Smooth muscle cell (in vitro differentiated cells): ENCODE measurements around the genes RUNX1 and CHAF1B.

DNA sequence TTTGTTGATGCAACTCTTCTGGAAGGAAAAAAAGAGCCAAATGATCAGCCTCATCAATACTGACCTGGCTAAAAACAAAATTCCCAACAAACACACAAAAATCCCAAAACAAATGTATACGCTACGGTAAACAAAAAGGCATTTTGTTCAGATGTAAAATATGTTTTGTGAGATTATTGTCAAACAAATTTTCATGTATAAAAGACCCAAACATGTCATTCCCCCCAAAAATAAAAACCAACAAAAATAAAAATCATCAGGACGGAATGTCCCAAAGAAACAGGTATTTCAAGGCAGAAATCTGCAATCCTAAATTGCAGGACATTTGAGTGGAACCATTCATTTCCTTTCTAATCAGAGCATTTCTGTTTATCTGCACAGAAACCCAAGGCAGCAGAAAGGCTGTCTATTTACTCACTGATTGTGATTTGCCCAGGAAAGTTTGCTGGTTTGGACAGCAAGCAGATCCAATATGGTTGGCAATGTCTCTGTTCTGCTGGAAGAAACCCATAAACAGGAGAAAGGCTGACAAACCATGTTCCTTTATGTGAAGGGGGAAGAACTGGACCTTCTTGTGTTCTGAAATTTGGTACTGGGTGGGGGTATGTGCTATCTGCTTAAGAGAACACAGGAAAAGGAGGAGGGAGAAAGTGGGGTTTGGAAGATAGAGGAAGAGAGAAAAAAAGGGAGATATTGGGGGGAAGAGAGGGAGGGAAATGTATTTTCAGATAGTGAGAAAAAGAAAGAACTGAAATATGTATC lies 120.0 kb downstream of the CLIC6 start:
- RAMPAGE, long total RNA = no peak

GRCh38 chr21:34807330-34807913 lies 138.6 kb downstream of the CLIC6 start:
- RAMPAGE, long total RNA = no peak

DNA sequence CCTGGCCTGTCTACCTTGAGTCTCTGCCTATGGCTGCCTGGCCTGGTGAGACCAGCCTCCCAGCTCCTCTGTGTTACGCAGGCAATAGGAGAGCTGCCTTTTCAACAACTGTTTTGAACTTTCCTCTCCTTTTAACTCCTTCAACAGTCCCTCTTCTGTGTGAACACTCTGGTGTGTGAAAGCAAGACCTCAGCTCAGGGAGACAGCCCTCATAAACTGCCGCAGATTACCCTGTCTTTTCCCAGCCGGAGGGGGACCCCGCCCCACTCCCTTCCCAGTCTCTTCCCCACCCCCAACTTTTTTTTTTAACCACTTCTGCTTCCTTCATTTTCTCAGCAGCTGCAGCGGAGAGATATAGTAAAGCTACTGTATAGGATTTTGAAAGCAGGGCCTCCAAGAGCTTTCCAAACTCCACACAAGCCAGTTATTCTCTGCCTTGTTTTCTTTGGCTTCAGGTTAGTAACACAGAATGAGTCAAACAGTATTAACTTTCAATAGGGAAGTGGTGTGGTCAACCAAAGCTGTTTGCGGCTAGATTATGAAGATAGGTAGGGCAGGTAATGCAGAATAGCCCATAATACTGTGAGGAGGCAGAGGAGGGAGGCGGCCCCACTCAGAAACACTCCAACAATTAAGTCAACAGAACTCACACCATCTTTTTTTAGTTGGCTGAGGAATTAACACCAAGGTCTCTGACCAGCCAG lies 176.8 kb downstream of the CLIC6 start:
- RAMPAGE, long total RNA = no peak

DNA sequence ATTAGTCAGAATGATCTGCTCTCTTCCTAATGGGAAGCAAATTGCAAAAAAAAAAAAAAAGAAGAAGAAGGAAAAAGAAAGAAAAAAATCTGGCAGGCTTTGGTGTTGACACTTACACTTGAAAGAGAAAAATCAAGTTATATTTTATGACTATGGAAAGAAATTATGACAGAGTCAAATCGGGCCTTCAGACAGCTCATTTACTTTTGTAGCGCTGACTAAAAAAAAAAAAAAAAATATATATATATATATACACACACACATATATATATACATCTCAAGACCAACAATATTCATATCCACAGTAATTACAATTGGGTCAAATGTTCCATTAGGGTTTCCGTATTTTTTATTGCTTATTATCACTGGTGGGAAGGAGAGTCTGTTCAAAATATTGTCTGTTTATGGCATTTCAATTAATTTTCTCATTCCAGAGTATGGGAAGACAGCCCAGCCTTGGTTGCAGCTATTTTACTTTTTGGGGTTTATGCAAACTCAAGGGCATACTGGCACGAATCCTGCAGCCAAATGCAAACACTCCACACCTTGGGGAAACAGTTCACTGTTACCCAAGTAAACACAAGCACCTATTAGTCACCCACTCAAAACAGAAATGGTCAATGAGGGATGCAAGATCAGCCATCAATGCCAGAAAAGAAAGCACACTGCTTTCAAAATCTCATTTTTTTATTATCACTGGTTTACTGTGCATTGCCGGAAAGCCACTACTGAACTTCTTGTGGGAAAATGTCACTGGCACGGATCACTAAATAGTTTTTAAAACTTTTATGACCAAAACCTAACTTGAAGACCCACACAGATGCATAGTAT lies 170.8 kb downstream of the RUNX1 start:
- RAMPAGE, long total RNA = no peak

DNA sequence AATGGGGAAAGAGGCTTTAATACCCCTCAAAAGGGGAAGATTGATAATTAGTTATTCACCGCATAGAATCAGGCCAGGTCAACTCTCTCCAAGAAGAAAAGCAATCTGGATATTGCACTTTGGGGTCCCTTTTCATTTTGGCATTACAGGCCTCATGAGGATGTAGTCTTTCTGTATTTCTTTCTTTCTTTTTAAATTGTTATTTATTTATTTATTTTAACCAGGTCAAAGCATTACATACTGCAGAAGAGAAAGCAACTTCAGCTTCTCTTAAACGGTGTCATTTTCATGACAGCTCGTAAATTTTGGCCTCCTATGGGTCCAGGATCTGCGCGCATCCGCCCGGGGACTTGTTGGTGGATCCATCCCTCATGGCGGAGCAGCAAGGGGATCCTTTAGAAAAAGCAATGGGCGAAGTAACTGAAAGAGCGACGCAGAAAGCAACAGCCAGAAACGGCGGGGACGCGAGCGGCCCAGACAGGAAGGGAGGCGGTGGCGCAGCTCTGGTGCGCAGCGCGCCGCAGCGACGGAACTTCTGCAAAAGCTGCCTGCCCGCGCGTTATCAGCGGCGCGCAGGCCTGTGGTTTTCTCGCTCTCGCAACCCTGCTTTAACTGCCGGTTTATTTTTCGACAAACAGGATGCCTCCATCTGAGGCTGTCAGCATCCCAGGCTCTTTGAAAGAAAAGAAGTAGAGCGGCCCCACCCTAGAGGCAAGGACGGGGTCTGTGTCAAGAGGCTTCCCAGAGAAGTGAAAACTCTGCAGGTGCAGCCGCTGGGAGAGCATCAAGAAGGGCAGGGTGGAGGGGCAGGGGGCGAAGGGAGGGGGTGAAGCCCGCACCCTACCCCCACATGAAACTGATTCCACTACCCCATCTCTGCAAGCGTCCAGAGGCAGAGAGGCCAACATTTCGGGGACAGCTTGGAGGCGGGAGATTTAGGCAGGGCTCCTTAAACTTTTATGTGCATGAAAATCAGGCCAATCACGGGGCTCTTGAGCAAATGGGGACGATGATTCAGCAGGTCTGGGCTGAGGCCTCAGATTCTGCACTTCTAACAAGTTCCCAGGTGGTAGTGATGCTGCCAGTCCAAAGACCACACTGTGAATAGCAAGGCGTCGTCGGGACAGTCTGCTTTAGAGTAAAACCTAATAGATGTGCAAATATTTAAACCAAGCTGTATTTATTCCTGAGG lies 22.4 kb downstream of the RUNX1 start:
- RAMPAGE, long total RNA = no peak

DNA sequence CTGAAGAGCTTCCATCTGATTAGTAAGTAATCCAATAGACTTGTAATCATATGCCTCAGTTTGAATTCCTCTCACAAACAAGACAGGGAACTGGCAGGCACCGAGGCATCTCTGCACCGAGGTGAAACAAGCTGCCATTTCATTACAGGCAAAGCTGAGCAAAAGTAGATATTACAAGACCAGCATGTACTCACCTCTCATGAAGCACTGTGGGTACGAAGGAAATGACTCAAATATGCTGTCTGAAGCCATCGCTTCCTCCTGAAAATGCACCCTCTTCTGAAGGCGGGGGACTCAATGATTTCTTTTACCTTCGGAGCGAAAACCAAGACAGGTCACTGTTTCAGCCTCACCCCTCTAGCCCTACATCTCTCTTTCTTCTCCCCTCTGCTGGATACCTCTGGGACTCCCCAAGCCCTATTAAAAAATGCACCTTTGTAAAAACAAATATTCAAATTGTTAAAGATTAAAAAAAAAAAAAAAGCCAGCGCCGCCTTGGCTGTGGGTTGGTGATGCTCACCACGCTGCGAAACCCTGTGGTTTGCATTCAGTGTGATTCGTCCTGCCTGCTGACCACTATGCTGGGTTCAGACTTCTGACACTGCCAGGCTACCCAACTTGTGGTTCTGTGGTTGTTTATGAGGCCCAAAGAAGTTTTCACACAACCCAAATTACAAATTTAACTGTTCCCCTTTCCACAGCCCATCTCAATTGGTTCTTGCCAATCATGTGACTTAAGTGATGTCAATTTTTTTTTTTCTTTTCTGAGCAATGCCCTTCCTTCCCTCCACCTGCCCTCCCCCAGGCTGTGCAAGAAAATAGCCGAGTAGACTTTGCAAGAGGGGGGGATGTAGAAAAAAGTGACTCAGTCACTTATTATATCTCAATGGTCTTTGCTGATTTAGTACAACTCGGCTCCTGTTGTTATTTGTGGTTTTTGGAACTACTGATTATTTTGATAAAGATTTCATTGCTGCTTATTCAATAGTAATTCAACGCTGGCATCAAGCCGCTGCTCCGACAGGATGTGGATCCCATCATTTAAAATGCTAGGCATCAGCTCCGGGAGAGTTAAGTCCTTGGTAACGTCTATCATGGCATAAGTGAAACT lies at the start of gene RUNX1:
Gene RUNX1 (minus strand): TSS at position 655 of the 1,111 bp plus-strand sequence.
- RAMPAGE, long total RNA = start-site peak on the minus strand centred at position 604 of the sequence, 119 bp wide, 53 and 53 reads in 2 replicates

- RAMPAGE, long total RNA = no peak
Measured at GRCh38 chr21:35886870-35887520, 173.3 kb downstream of the SETD4 start.

GRCh38 chr21:36277814-36278484 lies 42.0 kb upstream of the MORC3 start:
- RAMPAGE, long total RNA = no peak

DNA sequence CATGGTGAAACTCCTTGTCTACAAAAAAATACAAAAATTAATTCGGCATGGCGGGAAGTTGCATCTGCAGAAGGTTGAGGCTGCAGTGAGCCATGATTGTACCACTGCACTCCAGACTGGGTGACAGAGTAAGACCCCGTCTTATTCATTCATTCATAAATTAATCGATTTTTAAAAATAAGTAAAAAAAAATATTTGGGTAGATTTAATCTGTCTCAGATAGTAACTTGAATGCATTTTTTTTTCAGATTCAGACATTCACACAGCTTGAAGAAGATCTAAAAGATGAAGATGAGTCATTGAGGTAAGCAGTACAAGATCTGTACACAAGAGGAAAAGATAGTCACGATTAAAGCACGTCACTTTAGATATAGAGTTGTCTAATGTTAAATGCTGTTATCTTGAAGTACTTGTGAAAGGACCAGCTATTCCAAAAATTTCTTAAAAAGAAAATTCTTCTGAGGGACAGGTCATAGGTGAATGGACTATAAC lies 31.4 kb upstream of the MORC3 start:
- RAMPAGE, long total RNA = no peak

- RAMPAGE, long total RNA = start-site peak on the plus strand at chr21:36385365-36385440, 170 and 133 reads in 2 replicates
Measured at GRCh38 chr21:36384976-36385910, at the start of gene CHAF1B. Gene CHAF1B, plus strand, starts transcription at chr21:36385392.

DNA sequence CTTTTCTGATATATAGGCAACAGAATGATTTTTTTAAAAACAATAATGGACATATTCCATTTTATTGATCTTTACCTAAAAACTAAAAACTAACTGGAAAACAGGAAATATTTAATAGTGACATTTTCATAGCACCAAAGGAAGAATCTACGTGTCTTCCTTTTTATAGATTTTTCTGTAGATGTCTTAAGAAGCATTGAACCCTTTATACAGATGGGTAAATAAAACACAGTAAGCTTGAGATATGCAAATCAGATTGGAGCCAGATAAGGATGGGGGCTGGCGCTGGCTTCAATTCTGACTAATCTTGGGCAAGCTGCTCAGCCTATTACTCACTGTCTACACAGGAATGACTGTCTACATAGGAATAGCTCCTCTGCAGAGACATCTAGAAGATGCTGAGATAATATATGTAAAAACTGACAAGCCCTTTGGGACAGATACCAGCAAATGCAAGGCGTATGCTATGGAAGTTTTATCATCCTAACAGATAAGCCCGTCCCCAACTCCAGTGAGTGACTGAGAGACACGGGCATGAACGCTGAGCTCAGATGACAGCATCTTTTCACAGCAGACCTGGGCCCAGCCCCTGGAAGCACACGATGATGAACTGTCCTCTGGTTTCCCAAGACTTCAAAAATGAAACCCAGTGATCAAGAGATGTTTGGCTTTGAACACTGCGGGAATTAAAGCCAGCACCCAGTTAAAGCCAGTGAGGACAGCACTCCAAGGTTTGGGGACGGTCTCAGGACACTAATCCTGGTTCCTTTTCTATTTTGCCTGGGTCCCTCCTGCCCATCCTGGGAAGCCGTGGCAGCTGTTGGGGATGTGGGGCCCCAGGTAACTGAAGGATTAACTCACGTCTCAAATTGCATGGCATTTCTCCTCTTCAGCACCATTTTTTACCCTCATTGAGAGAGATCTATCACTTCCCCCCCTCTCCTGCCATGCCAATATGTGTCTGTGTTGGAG lies 1.6 kb downstream of the CLDN14 start:
- RAMPAGE, long total RNA = no peak

GRCh38 chr21:36481374-36482235 lies 1.7 kb upstream of the CLDN14 start:
- RAMPAGE, long total RNA = no peak

- RAMPAGE, long total RNA = no peak
Measured at GRCh38 chr21:36698194-36698576, 730 bp upstream of the SIM2 start.

- RAMPAGE, long total RNA = no peak
Measured at GRCh38 chr21:36788096-36788866, 89.4 kb downstream of the SIM2 start.

GRCh38 chr21:36792092-36792894 lies 93.4 kb downstream of the SIM2 start:
- RAMPAGE, long total RNA = no peak

- RAMPAGE, long total RNA = no peak
Measured at GRCh38 chr21:36959436-36959969, 7.0 kb downstream of the HLCS start.

GRCh38 chr21:36966999-36967300 lies 481 bp upstream of the HLCS start:
- RAMPAGE, long total RNA = no peak

DNA sequence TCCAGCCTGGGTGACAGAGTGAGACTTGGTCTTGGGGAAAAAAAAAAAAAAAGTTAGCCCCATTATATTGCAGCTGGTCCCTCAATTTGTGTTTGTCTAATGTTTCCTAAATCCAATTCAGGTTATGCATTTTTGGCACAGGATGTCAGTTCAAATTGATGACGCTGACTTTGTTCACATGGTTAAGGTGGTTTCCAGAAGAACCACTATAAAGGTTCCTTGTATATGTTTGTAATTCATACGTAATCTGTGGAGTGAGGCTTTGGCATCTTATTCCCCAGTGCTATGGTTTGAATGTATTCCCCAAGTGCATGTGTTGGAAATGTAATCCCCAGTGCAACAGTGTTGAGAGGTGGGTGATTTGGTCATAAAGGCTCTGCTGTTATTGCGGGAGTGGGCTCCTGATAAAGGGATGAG lies 19.3 kb upstream of the HLCS start:
- RAMPAGE, long total RNA = no peak

DNA sequence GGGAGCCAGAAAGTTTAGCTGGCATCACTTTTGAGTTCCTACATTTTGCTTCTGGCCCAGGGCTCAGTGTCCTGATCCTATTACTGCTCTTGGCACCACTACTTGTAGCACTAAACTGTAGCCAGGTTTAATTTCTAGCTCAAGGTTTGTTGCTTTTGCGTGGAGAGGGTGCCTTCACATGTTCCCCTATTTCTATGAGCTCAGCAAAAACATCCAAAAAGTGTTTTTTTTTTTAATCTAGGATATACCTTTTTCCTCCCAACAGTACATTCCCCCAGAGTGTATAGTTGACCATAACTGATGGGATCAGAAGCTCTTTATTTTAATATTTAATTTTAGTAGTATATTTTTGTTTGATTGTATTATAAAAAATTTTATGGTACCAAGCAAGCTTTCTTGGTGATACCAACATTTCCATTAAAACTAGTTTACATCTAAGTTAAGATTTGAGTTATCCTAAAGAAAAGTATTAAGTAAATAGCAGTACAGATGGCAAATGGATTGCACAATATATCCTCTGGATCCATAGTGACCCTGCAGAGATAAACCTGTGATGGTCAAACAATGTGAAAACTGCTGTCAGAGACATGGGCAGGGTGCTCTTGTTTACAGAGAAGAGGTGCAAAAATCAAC lies 9.6 kb downstream of the TTC3 start:
- RAMPAGE, long total RNA = no peak

- RAMPAGE, long total RNA = no peak
Measured at GRCh38 chr21:37085087-37085756, 12.2 kb downstream of the TTC3 start.